LUHMES (cell line): ENCODE results near the gene GPR139.

- PRO-cap: no peak
These were observed 917 bp downstream of the ITPRIPL2 start for GRCh38 chr16:19114318-19115444.

GRCh38 chr16:19130617-19131659 is 17.2 kb downstream of the ITPRIPL2 start:
- PRO-cap: bidirectional peak, plus-strand start at chr16:19131229, minus-strand start at chr16:19130937

- PRO-cap: no peak
These were observed 35.6 kb downstream of the SYT17 start for GRCh38 chr16:19203491-19204208.

- PRO-cap: no peak
These were observed 8.4 kb downstream of the GDE1 start for GRCh38 chr16:19513392-19513931.

DNA sequence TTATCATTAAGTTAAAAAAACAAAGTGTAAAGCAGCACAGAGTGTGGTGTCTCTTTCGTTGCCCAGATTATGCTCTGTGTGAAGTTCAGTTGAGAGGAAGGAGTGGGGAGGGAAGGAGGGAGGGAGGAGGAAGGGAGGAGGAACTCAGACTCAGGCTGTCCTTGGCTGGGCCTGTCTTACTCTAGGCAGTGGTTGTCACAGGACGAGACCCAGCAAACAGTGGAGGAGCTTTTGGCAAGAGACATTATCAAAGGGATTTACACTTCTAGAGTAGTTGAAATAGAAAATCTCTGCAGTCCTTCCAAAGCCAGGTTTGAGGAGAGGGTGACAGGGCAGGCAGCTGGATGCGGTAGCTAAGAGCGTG is 27.8 kb downstream of the KNOP1 start:
- PRO-cap: no peak

- PRO-cap: no peak
These were observed 20.0 kb downstream of the KNOP1 start for GRCh38 chr16:19697802-19698560.

DNA sequence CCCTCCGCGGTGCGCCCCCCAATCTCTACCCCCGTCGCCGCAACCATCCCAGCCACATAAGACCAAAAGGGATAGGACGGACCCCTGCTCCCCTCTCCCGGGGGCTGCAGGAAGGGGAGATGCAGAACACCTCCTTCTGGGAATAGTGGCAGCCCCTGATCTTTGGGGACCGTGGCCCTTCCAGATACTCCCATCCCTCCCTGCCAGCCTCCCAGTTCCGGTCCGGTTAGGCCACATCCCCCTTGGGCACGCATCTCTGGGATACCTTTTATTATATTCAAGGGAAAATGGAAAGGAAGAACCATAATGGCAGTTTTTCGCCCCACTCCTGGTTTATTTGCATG is 1.3 kb upstream of the GPRC5B start:
- PRO-cap: no peak

- PRO-cap: no peak
These were observed 38.8 kb upstream of the GPRC5B start for GRCh38 chr16:19923447-19923772.

GRCh38 chr16:20073766-20074152 is at the start of gene GPR139:
TSS of gene GPR139 (minus strand) at chr16:20073890.
- PRO-cap: no peak

GRCh38 chr16:20674323-20674928 is 23.1 kb downstream of the ACSM1 start:
- PRO-cap: no peak

DNA sequence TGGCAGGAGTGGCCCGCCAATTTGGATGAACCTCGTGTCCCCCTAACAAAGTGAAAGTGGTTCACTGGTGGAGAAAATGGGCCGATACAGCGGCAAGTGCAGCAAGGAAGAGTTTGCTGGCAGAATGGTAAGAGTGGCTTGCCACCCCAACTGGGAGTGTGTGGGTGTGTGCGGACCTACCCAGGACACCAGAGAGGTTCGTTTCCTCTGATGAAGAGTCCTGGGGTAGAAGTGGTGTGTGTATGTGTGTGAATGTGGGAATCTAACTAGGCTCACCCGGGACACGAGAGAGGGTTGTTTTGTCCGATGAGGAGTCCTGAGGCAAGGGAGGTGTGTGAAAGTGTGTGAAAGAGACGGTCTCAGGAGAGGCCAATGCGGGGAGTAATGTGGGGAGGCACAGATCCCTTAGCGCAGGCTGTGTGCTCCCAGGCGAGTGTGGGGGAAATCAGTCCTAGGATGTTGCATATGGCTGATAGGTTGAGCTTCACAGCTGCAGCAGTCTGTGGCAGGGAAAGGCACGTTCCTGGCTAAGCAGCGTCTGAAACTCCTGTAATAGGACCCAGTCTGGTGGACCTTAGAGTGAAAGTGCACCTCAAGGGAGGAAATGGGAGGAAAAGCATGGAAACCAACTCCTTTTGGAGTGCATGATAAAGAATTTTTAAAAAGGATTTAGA is 22.4 kb downstream of the ACSM1 start:
- PRO-cap: no peak

DNA sequence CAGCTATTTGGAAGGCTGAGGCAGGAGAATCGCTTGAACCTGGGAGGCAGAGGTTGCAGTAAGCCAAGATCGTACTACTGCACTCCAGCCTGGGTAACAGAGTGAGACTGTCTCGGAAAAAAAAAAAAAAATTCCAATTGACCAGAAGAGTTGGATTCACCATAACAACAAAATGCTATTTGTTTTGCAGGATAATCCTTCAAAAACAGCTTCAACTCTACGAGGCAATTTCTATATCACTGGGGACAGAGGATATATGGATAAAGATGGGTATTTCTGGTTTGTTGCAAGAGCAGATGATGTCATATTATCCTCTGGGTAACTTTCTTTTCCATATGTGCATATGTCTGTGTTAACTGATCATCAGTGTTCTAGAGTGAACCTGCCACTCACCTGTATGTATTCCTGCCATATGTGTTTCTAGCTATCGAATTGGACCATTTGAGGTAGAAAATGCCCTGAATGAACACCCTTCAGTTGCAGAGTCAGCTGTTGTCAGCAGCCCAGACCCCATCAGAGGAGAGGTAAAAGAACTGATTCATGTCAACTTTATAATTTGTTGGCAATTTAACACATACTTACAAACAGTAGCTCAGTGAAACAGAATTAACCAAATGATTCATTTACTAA is 14.3 kb downstream of the ERI2 start:
- PRO-cap: no peak

- PRO-cap: no peak
These were observed 39.6 kb downstream of the DCUN1D3 start for GRCh38 chr16:20860529-20860944.

DNA sequence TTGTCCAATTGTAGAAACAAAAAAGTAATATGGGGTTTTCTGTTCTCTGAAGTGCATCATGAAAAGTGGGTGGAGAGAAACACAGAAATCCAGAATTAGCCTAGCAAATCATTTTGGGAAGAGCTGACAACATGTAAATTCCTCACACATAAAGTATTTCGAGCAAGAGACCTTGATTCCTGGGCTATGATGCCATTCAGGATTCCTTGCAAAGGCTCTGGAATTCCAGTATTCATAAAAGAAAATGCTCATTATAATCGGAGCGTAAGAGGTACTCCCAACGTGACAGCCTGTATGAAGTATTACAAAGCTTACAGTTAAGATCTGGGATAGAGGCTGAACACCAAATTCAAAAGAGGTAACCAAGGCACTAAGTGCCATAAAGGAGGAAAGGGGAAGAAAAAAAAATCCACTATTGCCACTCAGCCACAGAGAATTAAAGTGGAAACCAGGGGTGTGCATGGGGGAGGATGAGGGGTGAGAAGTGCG is 975 bp downstream of the DCUN1D3 start:
- PRO-cap: no peak

GRCh38 chr16:20929882-20930362 is 29.4 kb downstream of the LYRM1 start:
- PRO-cap: no peak

GRCh38 chr16:21263640-21264275 is 14.3 kb downstream of the CRYM start:
- PRO-cap: no peak

DNA sequence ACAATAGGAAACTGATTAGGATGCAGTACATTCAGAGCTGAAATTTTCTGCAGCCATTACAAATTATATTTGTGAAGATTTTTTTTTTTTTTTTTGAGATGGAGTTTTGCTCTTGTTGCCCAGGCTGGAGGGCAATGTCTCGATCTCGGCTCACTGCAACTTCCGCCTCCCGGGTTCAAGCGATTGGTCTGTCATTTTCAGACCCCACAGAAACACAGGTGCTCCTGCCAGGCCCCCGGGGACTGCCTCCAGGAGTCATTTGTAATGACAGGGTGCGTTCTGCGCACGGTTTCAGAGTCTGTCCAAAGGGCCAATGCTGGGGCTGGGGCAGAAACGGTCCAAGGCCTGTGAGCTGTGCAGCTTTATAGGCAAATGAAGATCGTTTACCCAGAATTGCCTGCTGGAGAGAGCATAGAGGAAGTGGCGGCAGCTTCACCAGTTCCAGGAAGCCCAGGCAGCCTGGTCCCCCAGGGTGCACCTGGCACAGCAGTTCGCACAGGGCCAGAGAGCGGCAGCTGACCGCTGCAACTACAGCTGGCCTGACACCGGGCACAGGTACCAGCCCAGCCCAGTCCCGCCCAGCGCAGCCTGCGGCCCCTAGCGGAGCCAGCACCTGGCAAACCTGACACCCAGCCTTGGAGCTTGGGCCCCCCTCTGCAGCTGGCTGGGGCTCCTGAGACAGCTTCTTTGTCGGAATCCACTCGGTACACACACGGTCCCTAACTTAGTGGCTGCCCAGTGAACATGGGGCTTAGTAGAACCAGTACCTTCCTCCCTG is 92.5 kb upstream of the METTL9 start:
- PRO-cap: no peak

- PRO-cap: no peak
These were observed 85.8 kb upstream of the METTL9 start for GRCh38 chr16:21513422-21514063.

- PRO-cap: no peak
These were observed 30.2 kb downstream of the MOSMO start for GRCh38 chr16:22037982-22038543.

GRCh38 chr16:22204422-22205040 is 1.5 kb upstream of the EEF2K start:
- PRO-cap: no peak